Breast epithelium (tissue), 2 donors: ENCODE results near the gene OR2Z1.

DNA sequence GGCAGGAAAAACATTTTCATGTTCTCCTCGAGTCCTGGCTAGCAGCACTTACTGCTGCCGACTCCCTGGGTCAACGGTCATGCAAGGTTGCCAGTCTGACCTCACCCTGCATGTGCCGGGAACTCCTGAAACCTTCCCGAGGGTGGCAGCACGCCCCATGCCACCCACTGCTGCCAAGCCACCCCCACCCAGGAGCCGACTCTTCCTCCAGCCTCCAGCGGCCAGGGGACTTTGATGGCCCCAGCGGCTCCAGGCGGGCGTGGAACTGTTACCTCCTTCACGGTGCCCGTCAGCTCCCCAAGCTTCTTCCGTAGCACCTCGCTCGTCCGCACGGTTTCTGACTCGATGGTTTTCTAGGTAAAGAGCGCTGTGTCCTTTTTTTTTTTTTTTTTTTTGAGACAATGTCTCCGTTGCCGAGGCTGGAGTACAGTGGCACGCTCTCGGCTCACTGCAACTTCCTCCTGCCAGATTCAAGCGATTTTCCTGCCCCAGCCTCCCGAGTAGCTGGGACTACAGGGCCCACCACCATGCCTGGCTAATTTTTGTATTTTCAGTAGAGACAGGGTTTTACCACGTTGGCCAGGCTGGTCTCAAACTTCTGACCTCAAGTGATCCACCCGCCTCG is 8.6 kb downstream of the TIMM44 start:
- PRO-cap: no peak
- RAMPAGE, long total RNA, 2 experiments: no peak in any of the 2 experiments

- PRO-cap: no peak
- RAMPAGE, long total RNA, 2 experiments: no peak in any of the 2 experiments
Measured at GRCh38 chr19:8052138-8052460, 461 bp upstream of the CCL25 start.

DNA sequence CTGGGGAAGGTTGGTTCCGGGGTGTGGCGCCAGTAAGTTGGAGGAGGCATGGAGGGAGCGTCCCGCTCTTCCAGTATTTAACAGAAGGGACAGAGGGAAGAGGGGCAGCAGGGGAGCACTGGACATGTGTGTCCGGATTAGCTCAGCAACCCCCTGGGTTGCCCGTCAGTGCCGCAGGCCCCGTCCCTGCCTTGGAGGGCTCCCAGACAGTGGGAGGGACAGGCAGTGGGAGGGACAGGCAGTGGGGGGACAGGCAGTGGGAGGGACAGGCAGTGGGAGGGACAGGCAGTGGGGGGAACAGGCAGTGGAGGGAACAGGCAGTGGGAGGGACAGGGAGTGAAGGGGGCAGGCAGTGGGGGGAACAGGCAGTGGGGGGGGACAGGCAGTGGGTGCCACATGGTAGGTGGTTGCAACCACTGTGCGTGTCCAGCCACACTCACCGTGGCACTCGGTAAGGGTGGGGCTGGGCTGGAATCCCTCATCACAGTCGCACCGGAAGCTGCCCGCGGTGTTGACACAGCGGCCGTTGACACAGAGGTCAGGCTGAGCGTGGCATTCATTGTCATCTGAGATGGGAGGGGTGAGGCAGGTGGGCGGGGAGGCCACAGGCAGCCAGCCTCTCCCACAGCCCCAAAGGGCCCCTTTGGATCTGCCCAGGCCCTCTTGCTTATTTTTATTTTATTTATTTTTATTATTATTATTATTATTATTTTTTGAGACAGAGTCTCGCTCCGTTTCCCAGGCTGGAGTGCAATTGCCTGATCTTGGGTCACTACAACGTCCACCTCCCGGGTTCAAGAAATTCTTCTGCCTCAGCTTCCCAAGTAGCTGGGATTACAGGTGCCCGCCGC is 33.4 kb downstream of the CCL25 start:
- PRO-cap: no peak
- RAMPAGE, long total RNA, 2 experiments: no peak in any of the 2 experiments

DNA sequence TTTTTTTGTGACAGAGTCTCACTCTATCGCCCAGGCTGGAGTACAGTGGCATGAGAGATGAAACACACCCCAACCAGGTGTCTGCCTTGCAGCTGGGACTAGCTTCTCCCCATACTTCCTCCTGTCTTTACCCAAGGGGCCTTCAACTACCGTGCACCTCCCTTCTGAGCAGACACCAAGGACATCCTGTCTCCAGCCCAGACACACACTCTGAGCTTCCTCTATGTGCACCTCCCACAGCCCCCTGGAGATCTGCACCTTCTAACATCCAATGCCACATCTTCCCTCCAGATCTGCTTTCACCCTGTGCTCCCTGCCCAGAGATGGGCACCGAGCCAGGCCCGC is 14.0 kb upstream of the CERS4 start:
- PRO-cap: no peak
- RAMPAGE, long total RNA, 2 experiments: no peak in any of the 2 experiments

GRCh38 chr19:8196592-8196995 is 12.6 kb upstream of the CERS4 start:
- PRO-cap: no peak
- RAMPAGE, long total RNA, 2 experiments: no peak in any of the 2 experiments

DNA sequence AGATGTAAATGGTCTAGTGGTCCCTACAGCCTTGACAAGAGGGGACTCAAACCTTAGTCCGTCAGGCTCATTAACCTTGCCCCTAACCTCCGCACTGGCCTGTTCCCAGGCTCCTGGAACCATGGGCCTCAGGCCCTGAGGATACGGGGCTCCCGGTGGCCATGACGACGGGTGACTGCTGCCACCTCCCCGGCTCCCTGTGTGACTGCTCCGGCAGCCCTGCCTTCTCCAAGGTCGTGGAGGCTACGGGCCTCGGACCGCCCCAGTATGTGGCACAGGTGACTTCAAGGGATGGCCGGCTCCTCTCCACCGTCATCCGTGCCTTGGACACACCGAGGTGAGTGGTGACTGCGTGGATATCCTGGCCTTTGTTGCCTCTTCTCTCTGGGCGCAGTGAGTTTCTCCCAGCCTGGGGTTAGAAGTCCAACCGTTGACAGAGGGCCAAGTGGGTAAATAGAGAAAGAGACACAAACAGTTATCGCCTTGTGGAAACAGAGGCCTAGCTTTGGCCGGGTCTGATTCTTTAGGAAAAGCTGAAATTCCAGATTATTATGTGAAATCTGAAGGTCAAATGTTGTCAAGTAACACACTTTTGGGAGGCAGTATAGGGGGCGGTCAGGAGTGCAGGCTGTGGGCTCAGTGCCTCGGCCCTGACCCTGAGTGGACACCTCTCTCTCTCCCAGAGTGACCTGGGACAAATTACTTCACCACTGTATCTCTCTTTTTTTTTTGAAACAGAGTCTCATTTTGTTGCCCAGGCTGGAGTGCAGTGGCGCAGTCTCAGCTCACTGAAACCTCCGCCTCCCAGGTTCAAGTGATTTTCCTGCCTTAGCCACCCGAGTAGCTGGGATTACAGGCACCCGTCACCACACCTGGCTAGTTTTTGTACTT is 8.8 kb downstream of the MARCHF2 start:
- PRO-cap: no peak
- RAMPAGE, long total RNA, 2 experiments: no peak in any of the 2 experiments

DNA sequence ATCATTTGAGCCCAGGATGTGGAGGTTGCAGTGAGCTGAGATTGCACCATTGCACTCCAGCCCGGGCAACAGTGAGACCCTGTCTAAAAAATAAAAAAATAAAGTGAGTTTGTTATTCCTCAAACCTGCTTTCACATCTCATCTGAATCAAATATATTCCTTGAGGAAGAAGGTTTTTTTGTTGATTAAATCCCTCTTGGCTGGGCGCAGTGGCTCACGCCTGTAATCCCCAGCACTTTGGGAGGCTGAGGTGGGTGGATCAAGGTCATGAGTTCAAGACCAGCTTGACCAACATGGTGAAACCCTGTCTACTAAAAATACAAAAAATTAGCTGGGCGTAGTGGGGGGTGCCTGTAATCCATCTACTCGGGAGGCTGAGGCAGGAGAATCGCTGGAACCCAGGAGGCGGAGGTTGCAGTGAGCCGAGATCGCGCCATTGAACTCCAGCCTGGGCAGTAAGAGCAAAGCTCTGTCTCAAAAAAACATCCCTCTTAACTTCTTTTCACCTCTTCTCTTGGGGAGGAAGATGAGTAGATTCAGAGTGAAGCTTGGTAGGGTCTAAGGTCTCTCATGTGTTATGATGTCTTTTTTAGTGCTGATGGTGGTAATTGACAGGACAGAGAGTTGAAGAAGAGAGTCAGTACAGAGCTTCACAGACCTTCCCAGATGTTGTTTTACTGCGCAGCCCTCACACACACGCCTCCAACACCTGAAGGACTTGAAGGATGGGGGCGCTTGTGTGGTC is 19.6 kb downstream of the HNRNPM start:
- PRO-cap: no peak
- RAMPAGE, long total RNA, 2 experiments: no peak in any of the 2 experiments

- PRO-cap: no peak
- RAMPAGE, long total RNA, 2 experiments: no peak in any of the 2 experiments
Measured at GRCh38 chr19:8505690-8506753, 3.6 kb upstream of the PRAM1 start.

- PRO-cap: no peak
- RAMPAGE, long total RNA, 2 experiments: no peak in any of the 2 experiments
Measured at GRCh38 chr19:8518608-8519148, 4.7 kb upstream of the ZNF414 start.

- PRO-cap: no peak
- RAMPAGE, long total RNA, 2 experiments: no peak in any of the 2 experiments
Measured at GRCh38 chr19:8555507-8555860, 21.8 kb downstream of the MYO1F start.

- PRO-cap: no peak
- RAMPAGE, long total RNA, 2 experiments: no peak in any of the 2 experiments
Measured at GRCh38 chr19:8600791-8601131, 9.8 kb downstream of the ADAMTS10 start.

DNA sequence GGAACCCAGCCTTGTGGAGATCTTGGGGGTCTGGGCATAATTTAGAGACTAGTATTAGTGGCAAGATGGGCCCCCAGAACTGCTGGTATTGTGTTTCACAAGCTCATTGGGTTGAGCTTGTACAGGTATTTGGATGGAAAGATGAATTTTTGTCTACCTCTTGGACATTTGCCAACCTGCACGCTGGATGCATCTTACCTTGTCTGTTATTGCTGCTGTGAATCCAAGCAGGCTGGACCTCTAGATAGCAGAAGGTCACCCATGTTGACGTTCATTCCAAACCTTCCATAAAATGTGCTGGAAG is at the start of gene OR2Z1:
Gene OR2Z1, plus strand, starts transcription at position 170 of the 304 bp plus-strand sequence.
- PRO-cap: no peak
- RAMPAGE, long total RNA, 2 experiments: no peak in any of the 2 experiments

DNA sequence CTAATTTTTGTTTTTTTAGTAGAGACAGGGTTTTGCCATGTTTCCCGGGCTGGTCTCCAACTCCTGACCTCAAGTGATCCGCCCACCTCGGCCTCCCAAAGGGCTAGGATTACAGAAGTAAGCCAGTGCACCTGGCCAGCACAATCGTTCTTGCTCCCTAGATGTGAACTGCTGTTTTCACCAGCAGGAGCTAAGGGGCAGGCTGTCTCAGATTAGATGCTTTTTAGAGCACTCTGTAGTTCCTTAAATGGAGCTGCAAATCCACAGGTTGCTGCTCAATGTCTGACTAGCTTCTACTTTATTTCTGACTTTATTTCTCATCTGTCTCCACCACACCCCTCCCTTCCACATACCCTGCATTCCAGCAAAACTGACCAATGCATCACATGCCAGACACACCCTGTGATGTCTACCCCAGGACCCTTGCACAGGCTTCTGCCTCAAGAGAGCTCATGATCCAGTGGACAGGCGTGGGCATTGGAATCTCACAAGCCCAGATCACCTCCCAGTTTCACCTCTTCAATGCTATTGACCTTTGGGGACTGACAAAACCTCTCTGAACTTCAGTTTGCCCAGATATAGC is 36.5 kb upstream of the OR1M1 start:
- PRO-cap: no peak
- RAMPAGE, long total RNA, 2 experiments: no peak in any of the 2 experiments

GRCh38 chr19:9155922-9156921 is 16.0 kb downstream of the ZNF317 start:
- PRO-cap: no peak
- RAMPAGE, long total RNA, 2 experiments: no peak in any of the 2 experiments

- PRO-cap: no peak
- RAMPAGE, long total RNA, 2 experiments: no peak in any of the 2 experiments
Measured at GRCh38 chr19:9537745-9538152, 696 bp downstream of the ZNF426 start.

DNA sequence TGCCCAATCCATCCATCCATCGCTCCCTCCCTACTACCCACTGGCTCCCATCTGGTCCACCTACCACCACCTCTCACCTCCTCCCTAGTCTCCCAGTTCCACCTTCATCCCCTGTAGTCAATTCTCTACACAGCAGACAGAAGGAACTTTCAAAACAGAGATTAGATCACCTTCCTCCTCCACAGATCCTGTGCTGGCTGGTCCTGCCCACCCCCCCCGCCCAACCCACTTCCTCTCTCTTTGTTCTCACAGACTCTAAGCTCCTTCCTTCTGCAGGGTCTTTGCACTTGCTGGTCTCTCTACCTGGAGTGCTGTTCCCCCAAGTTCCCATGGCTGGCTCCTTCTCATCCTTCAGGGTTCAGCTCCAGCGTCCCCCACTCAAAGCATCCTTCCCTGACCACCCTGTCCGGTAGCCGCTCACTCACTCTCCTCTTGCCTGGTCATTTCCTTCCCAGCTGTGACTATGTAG is 22.9 kb downstream of the PIN1 start:
- PRO-cap: no peak
- RAMPAGE, long total RNA, 2 experiments: no peak in any of the 2 experiments

- PRO-cap: no peak
- RAMPAGE, long total RNA, 2 experiments: start-site peak on the minus strand in 1 of 2 experiments, at chr19:9977647-9977692 at its widest, 15 reads per replicate
Measured at GRCh38 chr19:9977424-9977842, 32.9 kb downstream of the COL5A3 start.

GRCh38 chr19:10007251-10007998 is 2.9 kb downstream of the COL5A3 start:
- PRO-cap: no peak
- RAMPAGE, long total RNA, 2 experiments: no peak in any of the 2 experiments

DNA sequence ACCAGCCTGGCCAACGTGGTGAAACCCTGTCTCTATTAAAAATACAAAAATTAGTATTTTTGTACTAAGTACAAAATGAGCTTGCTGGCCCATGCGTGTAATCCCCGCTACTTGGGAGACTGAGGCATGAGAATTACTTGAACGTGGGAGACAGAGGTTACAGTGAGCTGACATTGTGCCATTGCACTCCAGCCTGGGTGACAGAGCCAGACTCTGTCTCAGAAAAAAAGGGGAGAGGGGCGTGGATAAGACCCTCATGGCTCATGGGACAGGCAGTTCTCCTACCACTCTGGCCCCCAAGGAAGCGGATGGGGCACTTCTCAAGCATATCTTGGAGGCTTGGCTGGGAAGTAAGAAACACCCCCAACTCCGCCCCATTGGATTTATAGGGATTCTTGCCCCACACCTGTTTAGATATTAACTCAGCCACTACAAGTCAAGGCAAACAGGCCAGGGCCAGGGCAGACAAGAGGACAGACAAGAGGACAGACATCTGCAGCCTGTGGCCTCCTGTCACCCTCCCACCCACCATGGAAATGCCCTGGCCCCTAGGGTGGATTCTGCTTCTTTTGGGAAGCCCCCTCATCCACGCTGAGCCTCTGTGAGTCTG is 24.0 kb downstream of the RDH8 start:
- PRO-cap: no peak
- RAMPAGE, long total RNA, 2 experiments: no peak in any of the 2 experiments

GRCh38 chr19:10086533-10087421 is 660 bp downstream of the SHFL start:
- PRO-cap: unidirectional peak, minus-strand start at chr19:10086737
- RAMPAGE, long total RNA, 2 experiments: no peak in any of the 2 experiments